Right atrium auricular region (tissue), 2 donors: Measurements from ENCODE around the genes DMKN and COX6B1.

- PRO-cap: no peak
- RAMPAGE, long total RNA, 2 experiments: no peak in any of the 2 experiments
Measured at GRCh38 chr19:35331371-35332162, 2.6 kb downstream of the CD22 start.

- PRO-cap: no peak
- RAMPAGE, long total RNA, 2 experiments: no peak in any of the 2 experiments
Measured at GRCh38 chr19:35345865-35346500, 1.7 kb upstream of the FFAR1 start.

DNA sequence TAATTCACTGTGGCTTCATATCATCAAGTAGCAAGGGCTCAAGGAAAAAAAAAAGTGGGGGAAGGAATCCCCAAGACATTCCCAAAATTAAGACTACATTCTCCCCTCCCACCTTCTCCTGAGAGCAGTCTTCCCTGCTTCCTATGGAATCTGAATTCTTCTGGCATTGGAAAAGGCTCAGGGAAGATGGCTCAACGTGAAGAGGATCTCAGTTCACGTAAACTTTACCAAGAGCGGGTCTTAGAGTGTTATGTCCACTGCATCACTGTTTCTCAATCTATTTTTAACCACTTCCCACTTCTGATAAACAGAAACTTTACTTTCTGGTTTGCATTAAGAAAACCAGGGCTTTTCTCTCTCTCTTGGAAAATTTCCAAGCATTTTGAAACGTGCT is 11.8 kb upstream of the FFAR2 start:
- PRO-cap: no peak
- RAMPAGE, long total RNA, 2 experiments: no peak in any of the 2 experiments

DNA sequence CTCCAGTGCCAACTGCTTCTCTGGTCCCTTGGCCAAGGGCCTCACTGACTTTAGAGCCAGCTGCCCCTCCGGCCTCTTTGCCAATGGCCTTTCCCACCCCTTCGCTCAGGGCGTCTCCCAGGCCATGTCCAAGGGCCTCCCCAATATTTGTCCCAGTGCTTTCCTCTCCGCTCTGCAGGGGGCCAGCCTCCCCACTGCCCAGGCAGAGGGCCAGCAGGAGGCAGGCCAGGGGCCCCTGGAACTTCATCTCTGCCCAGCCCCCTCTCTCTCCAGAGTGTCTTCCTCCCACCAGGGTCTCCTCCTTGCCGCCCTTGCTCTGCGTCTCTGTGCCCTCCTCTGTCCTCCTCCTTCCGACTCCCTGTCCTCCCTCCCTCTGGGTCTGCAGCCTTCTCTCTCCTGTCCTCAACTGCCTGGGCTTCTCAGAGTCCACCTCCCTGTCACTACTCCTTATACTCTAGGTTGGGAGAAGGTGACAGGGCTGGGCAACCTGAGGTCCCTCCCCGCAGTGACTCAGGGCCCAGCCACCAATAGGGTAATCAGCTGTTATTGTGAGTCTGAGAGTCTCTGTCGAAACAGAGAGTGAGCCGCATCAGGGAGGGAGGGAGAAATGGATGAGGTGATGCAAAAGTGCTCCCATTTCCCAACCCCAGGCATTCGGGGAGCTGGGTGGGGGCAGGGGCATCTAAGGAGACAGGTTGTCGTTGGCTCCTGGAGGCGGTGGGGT is at the start of gene DMKN:
Gene DMKN (minus strand): TSS at position 421 of the 724 bp plus-strand sequence.
- PRO-cap: no peak
- RAMPAGE, long total RNA, 2 experiments: start-site peak on the minus strand in 1 of 2 experiments, centred at position 450 of the sequence, 26 reads per replicate

DNA sequence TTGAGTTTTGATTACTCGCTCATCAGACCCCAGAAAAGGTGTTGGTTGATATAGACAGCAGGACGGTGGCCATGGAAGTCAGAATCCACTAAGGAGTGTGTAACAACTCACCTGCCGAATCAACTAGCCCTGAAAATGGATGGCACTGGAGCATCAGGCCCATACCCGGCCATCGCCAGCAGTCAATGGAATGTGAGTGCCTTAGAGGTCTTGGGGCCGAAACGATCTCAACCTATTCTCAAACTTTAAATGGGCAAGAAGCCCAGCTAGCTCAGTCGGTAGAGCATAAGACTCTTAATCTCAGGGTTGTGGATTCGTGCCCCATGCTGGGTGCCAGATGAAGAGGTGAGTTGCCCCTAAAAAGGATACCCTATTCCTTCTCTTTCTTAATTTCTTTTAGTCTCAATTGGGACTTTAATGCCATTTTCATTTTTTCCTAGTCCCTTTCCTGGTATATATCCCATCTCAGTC is 10.3 kb upstream of the PMIS2 start:
- PRO-cap: no peak
- RAMPAGE, long total RNA, 2 experiments: no peak in any of the 2 experiments

- PRO-cap: bidirectional peak, plus-strand start at chr19:35648337, minus-strand start at chr19:35648082
- RAMPAGE, long total RNA, 2 experiments: start-site peak on the plus strand in 2 of 2 experiments, at chr19:35648308-35648380 at its widest, 14,194 to 38,243 reads per replicate
Measured at GRCh38 chr19:35647955-35648613, at the start of gene COX6B1. COX6B1 (plus strand) TSS chr19:35648323.

- PRO-cap: no peak
- RAMPAGE, long total RNA, 2 experiments: no peak in any of the 2 experiments
Measured at GRCh38 chr19:35648668-35649266, 644 bp downstream of the COX6B1 start.

DNA sequence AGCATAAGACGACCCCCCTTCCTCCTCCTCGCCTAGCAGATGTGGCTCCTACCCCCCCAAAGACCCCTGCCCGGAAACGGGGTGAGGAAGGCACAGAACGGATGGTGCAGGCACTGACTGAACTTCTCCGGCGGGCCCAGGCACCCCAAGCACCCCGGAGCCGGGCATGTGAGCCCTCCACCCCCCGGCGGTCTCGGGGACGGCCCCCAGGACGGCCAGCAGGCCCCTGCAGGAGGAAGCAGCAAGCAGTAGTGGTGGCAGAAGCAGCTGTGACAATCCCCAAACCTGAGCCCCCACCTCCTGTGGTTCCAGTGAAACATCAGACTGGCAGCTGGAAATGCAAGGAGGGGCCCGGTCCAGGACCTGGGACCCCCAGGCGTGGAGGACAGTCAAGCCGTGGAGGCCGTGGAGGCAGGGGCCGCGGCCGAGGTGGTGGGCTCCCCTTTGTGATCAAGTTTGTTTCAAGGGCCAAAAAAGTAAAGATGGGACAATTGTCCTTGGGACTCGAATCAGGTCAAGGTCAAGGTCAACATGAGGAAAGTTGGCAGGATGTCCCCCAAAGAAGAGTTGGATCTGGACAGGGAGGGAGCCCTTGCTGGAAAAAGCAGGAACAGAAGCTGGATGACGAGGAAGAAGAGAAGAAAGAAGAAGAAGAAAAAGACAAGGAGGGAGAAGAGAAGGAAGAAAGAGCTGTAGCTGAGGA is 2.2 kb downstream of the KMT2B start:
- PRO-cap: no peak
- RAMPAGE, long total RNA, 2 experiments: no peak in any of the 2 experiments

DNA sequence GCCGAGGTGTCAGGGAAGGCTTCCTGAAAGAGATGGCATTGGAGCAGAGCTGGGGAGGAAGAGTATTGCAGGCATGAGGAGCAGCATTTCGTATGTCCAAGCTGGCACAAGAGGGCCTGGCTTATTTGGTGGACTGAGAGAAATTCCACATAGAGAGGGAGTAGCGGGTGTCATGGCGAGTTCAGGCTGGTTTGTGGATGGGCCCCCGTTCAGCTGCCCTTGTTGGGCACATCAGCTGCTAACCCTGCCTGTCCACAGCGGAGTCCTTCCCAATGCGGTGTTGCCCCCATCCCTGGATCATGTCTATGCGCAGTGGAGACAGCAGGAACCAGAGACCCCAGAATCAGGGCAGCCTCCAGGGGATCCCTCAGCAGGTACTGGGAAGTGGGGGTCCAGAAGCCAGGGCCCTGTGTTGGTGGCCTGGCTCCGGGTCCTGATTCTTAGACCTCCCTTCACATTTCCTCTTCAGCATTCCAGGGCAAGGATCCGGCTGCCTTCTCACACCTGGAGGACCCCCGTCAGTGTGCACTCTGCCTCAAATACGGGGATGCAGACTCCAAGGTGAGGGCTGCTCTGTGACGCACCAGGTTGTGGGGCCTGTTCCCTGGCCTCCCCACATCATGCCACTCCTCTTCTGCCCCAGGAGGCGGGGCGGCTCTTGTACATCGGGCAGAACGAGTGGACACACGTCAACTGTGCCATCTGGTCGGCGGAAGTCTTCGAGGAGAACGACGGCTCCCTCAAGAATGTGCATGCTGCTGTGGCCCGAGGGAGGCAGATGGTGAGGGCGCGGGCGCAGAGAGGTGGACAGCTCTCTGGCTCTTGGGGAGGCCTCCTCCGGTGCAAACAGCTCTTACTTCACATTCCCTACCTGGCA is 11.0 kb downstream of the KMT2B start:
- PRO-cap: no peak
- RAMPAGE, long total RNA, 2 experiments: no peak in any of the 2 experiments

- PRO-cap: no peak
- RAMPAGE, long total RNA, 2 experiments: no peak in any of the 2 experiments
Measured at GRCh38 chr19:35746560-35747089, 1.2 kb downstream of the PSENEN start.

DNA sequence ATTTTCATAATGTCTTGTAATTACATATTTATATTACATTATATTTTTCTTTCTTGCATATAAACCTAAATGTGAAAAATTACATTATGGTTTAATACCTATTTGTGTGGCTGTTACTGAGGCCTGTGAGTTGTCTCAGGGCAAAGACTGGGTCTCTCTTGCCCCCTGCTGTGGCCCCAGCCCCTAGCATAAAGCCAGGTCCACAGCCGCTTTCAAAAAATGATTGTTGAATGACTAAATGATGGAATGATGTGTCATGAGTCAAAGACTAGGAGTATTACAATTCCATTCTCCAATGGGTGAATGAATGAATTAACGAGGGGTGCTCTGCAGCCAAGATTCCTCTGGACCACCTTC is 964 bp downstream of the CLIP3 start:
- PRO-cap: no peak
- RAMPAGE, long total RNA, 2 experiments: no peak in any of the 2 experiments

GRCh38 chr19:36129339-36129565 is 10.6 kb upstream of the CAPNS1 start:
- PRO-cap: no peak
- RAMPAGE, long total RNA, 2 experiments: no peak in any of the 2 experiments

GRCh38 chr19:36341084-36341717 is 37.8 kb downstream of the ZFP14 start:
- PRO-cap: no peak
- RAMPAGE, long total RNA, 2 experiments: no peak in any of the 2 experiments

GRCh38 chr19:36392236-36392591 is 13.2 kb upstream of the ZFP14 start:
- PRO-cap: no peak
- RAMPAGE, long total RNA, 2 experiments: no peak in any of the 2 experiments

- PRO-cap: no peak
- RAMPAGE, long total RNA, 2 experiments: no peak in any of the 2 experiments
Measured at GRCh38 chr19:36417312-36417979, 998 bp downstream of the ZFP82 start.

GRCh38 chr19:36420882-36422127 is 2.9 kb upstream of the ZFP82 start:
- PRO-cap: unidirectional peak, plus-strand start at chr19:36421356
- RAMPAGE, long total RNA, 2 experiments: no peak in any of the 2 experiments

GRCh38 chr19:36689262-36689705 is 1.9 kb downstream of the ZNF567 start:
- PRO-cap: no peak
- RAMPAGE, long total RNA, 2 experiments: start-site peak on the plus strand in 1 of 2 experiments, at chr19:36689395-36689427 at its widest, 21 reads per replicate

DNA sequence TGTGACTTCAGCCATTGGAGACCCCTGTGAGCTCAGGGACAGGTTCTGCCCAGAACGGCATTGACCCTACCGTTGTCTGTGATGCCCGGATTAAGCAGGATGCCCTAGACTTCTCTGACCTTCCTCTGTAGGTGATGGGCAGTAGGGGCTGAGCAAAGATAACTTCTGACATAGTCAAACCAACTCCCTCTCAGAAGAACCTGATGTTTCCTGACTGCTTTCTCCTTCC is 835 bp downstream of the ZNF345 start:
- PRO-cap: no peak
- RAMPAGE, long total RNA, 2 experiments: no peak in any of the 2 experiments

- PRO-cap: bidirectional peak, plus-strand start at chr19:37218875, minus-strand start at chr19:37218646
- RAMPAGE, long total RNA, 2 experiments: no peak in any of the 2 experiments
Measured at GRCh38 chr19:37218536-37219309, 709 bp downstream of the ZNF383 start.

GRCh38 chr19:37363440-37363770 is 7.5 kb upstream of the ZNF527 start:
- PRO-cap: no peak
- RAMPAGE, long total RNA, 2 experiments: no peak in any of the 2 experiments